Endothelial cell of umbilical vein (primary cell): ENCODE data around the genes H2BC11 and H2BC12.

- PRO-cap: no peak
CAGE:
- cytosol, long polyA minus RNA: no peak
- cytosol, long polyA plus RNA: no peak
- long polyA plus RNA: no peak
- nucleus, long polyA minus RNA: no peak
- nucleus, long polyA plus RNA: no peak
Measured at GRCh38 chr6:26770954-26771233, 111.3 kb upstream of the ZNF322 start.

- PRO-cap: bidirectional peak, plus-strand start at chr6:27132403, minus-strand start at chr6:27131966; bidirectional peak, plus-strand start at chr6:27133043, minus-strand start at chr6:27132795
CAGE:
- cytosol, long polyA minus RNA: no peak
- cytosol, long polyA plus RNA: no peak
- long polyA plus RNA: no peak
- nucleus, long polyA minus RNA: start-site peak on the minus strand at chr6:27132793-27132797, 543 reads
- nucleus, long polyA plus RNA: start-site peak on the minus strand at chr6:27132790-27132795, 15 and 17 reads in 2 replicates
Measured at GRCh38 chr6:27132194-27132941, at the start of gene H2BC11. TSS of gene H2BC11 (minus strand) at chr6:27132795.

DNA sequence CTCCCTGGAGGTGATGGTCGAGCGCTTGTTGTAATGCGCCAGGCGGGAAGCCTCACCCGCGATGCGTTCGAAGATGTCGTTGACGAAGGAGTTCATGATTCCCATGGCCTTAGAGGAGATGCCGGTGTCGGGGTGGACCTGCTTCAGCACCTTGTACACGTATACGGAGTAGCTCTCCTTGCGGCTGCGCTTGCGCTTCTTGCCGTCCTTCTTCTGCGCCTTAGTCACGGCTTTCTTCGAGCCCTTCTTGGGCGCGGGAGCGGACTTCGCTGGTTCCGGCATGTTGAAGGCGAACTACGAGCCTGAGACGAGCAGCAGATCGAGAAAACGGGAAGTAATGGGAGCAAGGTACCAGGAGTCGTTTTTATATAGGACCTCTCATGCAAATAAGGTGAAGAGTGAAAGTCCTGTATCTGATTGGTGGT lies at the start of gene H2BC12:
H2BC12 (minus strand) TSS at position 339 of the 425 bp plus-strand sequence.
- PRO-cap: bidirectional peak, plus-strand start outside the sequence, minus-strand start at position 339 of the sequence
CAGE:
- cytosol, long polyA minus RNA: no peak
- cytosol, long polyA plus RNA: no peak
- long polyA plus RNA: no peak
- nucleus, long polyA minus RNA: start-site peak on the minus strand centred at position 320 of the sequence, 45 bp wide, 1,905 reads
- nucleus, long polyA plus RNA: start-site peak on the minus strand centred at position 340 of the sequence, 8 bp wide, 49 and 59 reads in 2 replicates

DNA sequence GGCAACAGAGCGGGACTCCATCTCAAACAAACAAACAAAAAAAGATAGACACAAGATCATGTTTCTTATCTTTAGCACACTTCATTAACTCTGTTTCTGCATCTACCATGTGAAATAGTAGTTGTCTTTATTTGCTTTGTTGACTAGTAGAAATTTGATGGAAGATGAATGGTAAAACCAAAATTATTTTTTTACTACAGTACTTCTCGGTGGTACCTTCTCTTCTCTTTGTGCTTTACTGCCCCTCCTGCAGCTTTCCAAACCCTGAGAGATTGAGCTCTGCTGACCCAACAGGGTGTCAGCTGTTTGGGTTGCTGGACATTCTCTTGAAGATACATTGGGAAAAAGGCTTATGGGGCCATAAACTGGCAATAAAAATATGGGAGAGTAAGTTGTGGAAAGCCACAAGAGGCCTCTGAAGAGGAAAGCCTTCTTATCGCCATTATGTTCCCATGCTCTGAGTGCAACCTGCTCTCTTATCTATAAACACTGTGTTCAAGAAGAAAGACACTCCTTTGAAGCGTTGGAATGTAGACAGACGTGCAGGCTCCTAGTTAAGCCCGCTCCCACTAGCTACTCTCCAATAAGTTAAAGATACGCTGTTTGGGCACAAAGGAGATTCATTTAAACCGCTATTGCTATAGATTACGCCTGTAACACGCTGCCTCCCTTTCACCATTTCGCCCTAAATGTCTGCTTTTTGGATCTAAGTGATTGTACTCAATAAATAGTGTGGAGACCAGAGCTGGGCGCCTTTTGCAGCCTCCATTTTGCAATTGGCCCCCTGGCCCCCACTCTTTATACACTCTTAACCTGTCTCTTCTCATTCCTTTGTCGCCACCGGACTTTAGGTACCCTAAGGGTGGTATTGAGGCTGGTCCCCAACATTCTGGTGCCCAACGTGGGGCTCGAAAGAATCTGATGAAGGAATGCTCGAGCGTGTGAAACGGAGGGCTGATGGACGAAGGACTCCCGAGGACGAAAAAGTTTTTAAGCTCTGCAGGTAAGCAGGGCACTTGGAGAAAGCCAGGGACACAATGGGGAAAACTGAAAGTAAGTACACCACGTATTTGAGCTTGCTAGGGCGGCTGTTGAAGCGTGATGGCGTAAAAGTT lies 40.6 kb downstream of the H2AC12 start:
- PRO-cap: unidirectional peak, plus-strand start at position 513 of the sequence
CAGE:
- cytosol, long polyA minus RNA: no peak
- cytosol, long polyA plus RNA: no peak
- long polyA plus RNA: no peak
- nucleus, long polyA minus RNA: no peak
- nucleus, long polyA plus RNA: no peak

DNA sequence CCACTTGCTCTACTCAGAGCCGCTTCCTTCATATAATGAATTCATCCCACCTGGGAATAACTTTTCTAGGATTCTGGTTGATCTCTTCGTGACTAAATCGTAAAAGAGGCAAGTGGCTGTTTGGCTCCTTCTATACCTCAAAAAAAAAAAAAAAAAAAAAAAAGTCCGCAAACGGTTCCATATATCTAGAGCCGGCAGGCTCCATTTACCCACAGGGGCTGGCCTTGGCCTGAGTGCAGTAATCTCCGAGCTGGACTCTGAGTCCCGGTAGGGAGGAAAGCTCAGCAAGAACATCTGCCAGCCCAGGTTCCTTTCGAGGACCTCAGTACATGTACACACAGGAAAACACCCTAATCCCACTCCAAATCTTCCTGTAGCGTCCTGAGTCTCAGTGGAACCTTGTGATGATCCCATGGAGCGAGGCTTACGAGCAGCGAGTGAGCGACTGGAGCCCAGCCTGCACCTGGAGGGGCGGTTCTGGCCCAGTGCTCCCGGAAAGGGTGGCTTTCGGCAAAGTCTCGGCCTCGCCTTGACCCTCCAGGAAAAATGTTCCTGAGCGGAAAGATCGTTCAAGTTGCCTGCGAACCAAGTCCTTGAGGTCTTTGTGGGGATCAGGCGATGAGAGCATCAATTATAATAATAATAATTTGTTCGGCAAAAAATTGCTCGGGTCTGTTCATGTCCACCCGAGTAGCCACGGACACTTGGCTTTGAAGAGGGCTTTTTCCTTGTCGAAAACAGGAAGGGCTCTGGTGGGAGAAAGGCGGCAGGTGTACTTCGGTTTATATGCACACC lies 32.1 kb downstream of the PRSS16 start:
- PRO-cap: no peak
CAGE:
- cytosol, long polyA minus RNA: no peak
- cytosol, long polyA plus RNA: no peak
- long polyA plus RNA: no peak
- nucleus, long polyA minus RNA: no peak
- nucleus, long polyA plus RNA: no peak

DNA sequence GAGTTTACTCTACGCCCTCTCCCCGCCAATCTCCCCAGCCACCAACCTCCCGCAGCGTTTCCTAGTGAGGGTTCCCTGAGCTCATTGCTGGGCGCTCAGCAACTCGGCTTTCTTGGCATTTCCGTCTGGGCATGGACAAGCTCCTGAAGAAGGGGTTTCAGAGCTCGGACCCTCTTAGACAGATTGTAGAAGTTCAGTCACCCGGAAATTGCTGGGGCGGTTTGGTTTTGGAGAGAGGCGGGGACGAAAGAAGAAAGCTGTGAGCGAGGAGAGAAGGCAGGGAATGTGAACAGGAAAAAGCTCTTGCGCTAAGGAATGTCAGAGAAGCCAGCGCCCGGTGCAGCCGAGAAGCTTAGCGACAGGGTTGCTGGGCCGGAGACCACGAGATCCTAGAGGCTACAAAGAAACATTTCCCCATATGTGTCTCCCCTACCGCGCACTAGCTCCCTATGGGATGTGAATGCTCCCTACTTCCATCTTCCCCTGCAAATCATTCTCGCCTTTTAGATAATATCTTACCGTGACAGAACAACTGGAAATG lies 15.9 kb downstream of the POM121L2 start:
- PRO-cap: no peak
CAGE:
- cytosol, long polyA minus RNA: no peak
- cytosol, long polyA plus RNA: no peak
- long polyA plus RNA: no peak
- nucleus, long polyA minus RNA: no peak
- nucleus, long polyA plus RNA: no peak

DNA sequence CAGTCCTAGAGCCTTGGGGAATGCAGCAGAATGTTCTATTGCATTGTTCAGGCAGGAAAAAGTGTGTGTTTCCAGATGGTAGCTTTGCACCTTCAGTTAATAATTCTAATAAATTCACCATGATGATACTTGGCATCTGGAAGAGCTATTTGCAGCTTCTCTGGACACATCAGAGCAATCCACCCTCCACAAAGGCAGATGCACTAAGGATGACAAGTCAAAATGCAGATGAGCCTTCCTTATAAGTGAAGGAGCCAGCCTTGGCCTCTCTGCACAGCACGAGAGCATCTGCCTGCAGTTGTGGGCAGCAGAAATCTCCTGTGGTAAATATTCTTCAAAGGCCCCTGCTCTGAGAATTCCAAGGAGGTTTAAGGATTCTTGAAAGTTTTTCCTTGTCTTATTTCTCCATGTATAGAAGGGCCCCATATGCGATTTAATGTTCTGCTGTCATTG lies 6.9 kb upstream of the POM121L2 start:
- PRO-cap: no peak
CAGE:
- cytosol, long polyA minus RNA: no peak
- cytosol, long polyA plus RNA: no peak
- long polyA plus RNA: no peak
- nucleus, long polyA minus RNA: no peak
- nucleus, long polyA plus RNA: no peak

DNA sequence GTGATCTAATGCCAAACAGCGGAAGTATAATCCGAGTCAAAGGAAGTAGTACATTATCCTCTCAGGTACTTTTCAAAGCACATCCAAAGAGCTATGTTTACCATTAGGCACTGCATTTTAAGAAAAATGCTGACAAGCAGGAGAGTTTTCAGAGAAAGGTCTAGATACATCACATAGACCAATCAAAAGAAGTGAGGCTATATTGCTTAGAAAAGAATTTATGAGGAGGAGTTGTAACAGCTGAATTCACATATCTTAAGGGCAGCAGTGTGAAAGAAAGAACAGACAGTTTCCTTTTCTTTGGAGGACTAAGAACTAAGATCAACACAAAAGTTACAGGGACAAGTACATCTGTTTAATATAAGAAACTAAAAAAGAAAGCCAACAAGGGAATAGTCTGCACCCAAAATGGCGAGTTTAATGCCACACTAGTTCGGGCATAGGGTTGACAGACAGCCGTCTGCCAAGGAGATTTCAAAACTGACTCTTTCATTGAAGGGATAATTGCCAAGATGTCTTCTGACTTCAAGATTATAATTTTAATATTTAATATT lies 1.4 kb downstream of the ZNF184 start:
- PRO-cap: no peak
CAGE:
- cytosol, long polyA minus RNA: no peak
- cytosol, long polyA plus RNA: no peak
- long polyA plus RNA: no peak
- nucleus, long polyA minus RNA: no peak
- nucleus, long polyA plus RNA: no peak

DNA sequence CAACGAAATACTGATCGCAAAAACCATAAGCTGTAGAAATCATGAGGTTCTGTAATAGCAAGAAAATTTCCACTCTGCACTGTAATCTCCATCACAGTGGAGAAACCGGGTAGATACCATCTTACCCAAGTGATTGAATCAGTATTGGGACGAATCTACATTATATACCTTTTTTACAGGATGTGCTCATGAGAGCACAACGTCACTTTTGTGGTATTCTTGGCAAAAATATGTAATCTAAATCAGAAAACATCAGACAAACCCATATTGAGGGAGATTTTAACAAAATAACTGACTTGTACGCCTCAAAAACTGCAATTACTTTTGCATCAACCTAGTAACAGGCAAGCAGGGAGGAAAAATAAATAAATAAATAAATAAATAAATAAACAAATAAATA lies 6.9 kb upstream of the ZNF184 start:
- PRO-cap: no peak
CAGE:
- cytosol, long polyA minus RNA: no peak
- cytosol, long polyA plus RNA: no peak
- long polyA plus RNA: no peak
- nucleus, long polyA minus RNA: no peak
- nucleus, long polyA plus RNA: no peak

- PRO-cap: no peak
CAGE:
- cytosol, long polyA minus RNA: no peak
- cytosol, long polyA plus RNA: no peak
- long polyA plus RNA: no peak
- nucleus, long polyA minus RNA: no peak
- nucleus, long polyA plus RNA: no peak
Measured at GRCh38 chr6:27531953-27532336, 59.0 kb upstream of the ZNF184 start.

- PRO-cap: no peak
CAGE:
- cytosol, long polyA minus RNA: no peak
- cytosol, long polyA plus RNA: no peak
- long polyA plus RNA: no peak
- nucleus, long polyA minus RNA: no peak
- nucleus, long polyA plus RNA: no peak
Measured at GRCh38 chr6:27541532-27542408, 68.9 kb upstream of the ZNF184 start.

- PRO-cap: no peak
CAGE:
- cytosol, long polyA minus RNA: no peak
- cytosol, long polyA plus RNA: no peak
- long polyA plus RNA: no peak
- nucleus, long polyA minus RNA: no peak
- nucleus, long polyA plus RNA: no peak
Measured at GRCh38 chr6:27544676-27545075, 71.8 kb upstream of the ZNF184 start.

- PRO-cap: bidirectional peak, plus-strand start at chr6:27545681, minus-strand start at chr6:27545625
CAGE:
- cytosol, long polyA minus RNA: no peak
- cytosol, long polyA plus RNA: no peak
- long polyA plus RNA: no peak
- nucleus, long polyA minus RNA: no peak
- nucleus, long polyA plus RNA: no peak
Measured at GRCh38 chr6:27545076-27545880, 72.4 kb upstream of the ZNF184 start.

DNA sequence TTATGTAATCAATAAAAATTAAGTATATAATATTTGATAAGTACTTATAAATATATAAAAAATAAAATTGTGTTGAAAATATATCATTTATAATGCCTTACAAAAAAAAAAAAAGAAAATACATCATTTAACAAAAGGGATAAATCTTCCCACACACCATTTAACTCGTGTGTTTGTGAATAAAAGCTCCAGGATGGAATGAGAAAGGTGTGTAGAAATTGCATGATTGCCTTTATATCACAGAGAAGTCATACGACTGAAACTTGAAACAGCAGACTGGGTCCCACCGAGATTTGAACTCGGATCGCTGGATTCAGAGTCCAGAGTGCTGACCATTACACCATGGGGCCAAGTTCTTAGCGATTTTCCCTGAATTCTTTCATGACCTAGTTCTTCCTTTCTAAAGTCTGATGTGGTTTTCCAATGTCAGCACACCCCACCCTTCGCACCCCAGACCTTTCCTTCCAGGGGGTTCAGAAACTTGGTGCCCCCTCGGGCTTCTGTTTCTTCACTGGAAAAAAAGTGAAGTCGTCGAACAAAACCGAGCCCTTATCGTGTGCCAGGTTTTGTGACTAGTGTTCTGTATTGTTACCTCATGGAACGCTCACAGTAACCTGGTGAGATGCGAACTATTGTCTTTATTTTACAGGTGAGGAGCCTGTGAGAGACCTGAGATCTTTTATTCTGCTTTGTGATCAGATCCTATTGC lies 16.5 kb downstream of the H2BC13 start:
- PRO-cap: no peak
CAGE:
- cytosol, long polyA minus RNA: no peak
- cytosol, long polyA plus RNA: no peak
- long polyA plus RNA: no peak
- nucleus, long polyA minus RNA: no peak
- nucleus, long polyA plus RNA: no peak

- PRO-cap: no peak
CAGE:
- cytosol, long polyA minus RNA: no peak
- cytosol, long polyA plus RNA: no peak
- long polyA plus RNA: no peak
- nucleus, long polyA minus RNA: no peak
- nucleus, long polyA plus RNA: no peak
Measured at GRCh38 chr6:27792746-27793419, 14.8 kb downstream of the H2BC13 start.

DNA sequence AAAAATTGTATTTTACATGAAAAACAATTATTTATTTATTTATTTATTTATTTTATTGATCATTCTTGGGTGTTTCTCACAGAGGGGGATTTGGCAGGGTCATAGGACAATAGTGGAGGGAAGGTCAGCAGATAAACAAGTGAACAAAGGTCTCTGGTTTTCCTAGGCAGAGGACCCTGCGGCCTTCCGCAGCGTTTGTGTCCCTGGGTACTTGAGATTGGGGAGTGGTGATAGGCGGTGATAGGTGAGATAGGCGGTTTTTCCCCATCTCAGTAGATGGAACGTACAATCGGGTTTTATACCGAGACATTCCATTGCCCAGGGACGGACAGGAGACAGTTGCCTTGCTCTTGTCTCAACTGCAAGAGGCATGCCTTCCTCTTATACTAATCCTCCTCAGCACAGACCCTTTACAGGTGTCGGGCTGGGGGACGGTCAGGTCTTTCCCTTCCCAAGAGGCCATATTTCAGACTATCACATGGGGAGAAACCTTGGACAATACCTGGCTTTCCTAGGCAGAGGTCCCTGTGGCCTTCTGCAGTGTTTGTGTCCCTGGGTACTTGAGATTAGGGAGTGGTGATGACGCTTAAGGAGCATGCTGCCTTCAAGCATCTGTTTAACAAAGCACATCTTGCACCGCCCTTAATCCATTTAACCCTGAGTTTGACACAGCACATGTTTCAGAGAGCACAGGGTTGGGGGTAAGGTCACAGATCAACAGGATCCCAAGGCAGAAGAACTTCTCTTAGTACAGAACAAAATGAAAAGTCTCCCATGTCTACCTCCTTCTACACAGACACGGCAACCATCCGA lies 2.1 kb downstream of the H4C11 start:
- PRO-cap: no peak
CAGE:
- cytosol, long polyA minus RNA: no peak
- cytosol, long polyA plus RNA: no peak
- long polyA plus RNA: no peak
- nucleus, long polyA minus RNA: no peak
- nucleus, long polyA plus RNA: no peak

- PRO-cap: no peak
CAGE:
- cytosol, long polyA minus RNA: no peak
- cytosol, long polyA plus RNA: no peak
- long polyA plus RNA: no peak
- nucleus, long polyA minus RNA: no peak
- nucleus, long polyA plus RNA: no peak
Measured at GRCh38 chr6:27836086-27836490, 2.1 kb downstream of the H2AC15 start.

DNA sequence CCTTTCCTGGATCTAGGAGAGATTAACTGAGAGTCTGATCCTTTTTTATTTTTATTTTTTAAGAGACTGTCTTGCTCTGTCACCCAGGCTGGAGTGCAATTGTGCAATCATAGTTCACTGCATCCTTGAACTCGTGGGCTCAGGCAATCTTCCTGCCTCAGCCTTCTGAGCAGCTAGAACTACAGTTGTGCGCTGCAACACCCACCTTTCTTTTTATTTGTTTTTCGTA lies 1.4 kb downstream of the H3C12 start:
- PRO-cap: no peak
CAGE:
- cytosol, long polyA minus RNA: no peak
- cytosol, long polyA plus RNA: no peak
- long polyA plus RNA: no peak
- nucleus, long polyA minus RNA: no peak
- nucleus, long polyA plus RNA: no peak

GRCh38 chr6:28148181-28148689 lies 6.6 kb downstream of the ZKSCAN8 start:
- PRO-cap: no peak
CAGE:
- cytosol, long polyA minus RNA: no peak
- cytosol, long polyA plus RNA: no peak
- long polyA plus RNA: no peak
- nucleus, long polyA minus RNA: no peak
- nucleus, long polyA plus RNA: no peak

DNA sequence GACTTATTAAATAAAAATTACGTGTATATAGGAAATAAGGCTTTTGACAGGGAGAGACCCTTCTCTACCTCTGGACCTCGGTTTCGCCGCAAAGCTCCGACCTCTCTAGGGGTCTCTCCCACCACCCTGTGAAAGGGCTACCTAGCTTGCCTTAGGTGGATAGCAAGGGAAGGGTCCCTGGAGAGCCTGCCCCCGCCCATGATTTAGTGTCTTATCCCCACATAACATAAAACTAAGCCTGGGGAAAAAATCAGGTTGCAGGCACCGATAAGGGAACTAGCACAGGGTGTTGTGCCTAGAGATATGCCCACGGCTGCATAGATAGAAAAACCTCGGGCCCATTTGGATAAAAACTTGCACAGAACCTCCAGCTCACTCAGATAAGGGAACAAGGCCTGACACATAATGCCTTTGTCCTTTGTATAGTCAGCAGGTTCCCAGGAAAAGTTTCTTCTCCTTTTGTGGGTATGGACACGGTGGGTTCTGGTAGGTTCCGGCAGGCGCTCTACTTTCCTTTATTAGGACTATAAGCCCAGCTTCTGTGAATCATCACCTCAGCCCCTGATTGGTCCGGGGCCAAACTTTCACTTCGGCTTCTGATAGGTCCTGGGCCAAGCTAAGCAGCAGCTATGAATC lies 839 bp downstream of the ZSCAN31 start:
- PRO-cap: bidirectional peak, plus-strand start outside the sequence, minus-strand start at position 507 of the sequence
CAGE:
- cytosol, long polyA minus RNA: no peak
- cytosol, long polyA plus RNA: no peak
- long polyA plus RNA: no peak
- nucleus, long polyA minus RNA: no peak
- nucleus, long polyA plus RNA: no peak